Left ventricle myocardium (tissue), 1 donor: Measurements from ENCODE around the gene PCSK7.

DNA sequence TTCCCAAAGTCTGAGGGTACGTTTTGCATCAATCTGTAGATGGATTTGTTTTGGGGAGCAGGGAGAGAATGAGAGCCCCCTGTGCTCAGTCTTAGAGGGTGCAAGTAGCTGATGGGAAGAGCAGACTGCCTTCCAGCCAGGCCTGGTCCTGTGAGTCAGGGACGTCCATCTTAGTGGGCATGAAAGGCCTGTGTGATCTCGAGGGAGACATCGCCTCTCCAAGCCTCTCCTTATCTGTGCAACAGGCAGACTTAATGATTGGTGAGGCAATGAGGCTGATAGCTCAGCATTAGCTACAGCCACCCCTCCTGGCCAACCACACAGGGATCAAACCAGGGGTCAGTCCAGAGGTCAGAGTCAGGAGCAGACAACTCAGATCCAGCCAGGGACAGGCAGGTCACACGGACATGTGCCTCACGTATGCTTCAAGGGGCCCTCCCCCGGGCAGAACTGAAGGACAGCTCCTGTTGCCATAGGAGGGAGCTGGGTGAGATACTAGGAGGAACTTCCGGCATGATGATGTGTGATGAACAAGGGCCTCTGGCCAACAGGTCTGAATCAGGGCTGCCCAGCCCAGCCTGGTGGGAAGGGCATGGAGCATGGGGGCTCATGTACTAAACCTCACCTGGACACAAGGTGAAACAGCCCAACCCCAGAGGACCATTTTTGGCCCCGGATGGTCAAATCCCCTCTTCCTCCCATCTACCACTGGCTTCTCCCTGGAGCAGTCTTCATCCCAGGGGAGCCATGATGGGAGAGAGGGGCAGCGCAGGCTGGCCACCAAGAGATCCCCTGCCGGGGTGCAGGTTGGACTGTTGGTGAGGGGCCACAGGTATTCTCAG, 2.8 kb upstream of the APOC3 start:
- PRO-cap = no peak

DNA sequence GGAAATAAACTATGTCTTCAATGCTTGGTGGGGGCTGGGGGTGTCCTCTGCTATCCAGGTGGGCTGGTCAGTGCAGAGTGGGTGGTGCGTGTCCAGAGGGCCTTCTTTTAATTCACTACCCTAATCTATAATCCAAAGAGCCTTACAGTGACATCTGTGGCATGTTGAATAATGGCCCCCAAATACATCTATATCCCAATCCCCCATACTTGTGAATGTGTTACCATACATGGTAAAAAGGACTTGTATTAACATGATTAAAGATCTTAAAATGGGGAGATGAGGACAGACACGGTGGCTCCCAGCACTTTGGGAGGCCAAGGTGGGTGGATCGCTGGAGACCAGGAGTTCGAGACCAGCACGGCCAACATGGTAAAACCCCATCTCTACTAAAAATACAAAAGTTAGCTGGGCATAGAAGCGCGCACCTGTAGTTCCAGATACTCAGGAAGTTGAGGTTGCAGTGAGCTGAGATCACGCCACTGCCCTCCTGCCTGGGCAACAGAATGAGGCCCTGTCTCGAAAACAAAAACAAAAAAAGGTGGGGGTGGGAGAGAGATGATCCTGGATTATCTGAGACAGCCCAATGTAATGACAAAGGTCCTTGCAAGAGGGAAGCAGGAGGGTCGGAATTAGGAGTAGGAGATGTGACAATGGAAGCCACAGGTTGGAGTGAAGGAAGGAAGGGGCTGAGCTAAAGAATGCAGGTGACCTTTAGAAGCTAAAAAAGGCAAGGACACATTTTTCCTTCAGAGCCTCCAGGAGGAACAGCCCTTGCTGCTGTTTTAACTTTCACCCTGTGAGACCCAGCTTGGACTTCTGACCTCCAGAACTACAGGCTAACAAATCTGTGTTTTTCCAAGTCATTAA, 87.5 kb upstream of the APOA1 start:
- PRO-cap = no peak

GRCh38 chr11:116955522-116956048, 118.2 kb upstream of the APOA1 start:
- PRO-cap = no peak

- PRO-cap = unidirectional peak, minus-strand start at chr11:117180203
Observed at GRCh38 chr11:117179997-117180488, 1.5 kb downstream of the SIDT2 start.

GRCh38 chr11:117202229-117202675, 3.1 kb downstream of the TAGLN start:
- PRO-cap = no peak

DNA sequence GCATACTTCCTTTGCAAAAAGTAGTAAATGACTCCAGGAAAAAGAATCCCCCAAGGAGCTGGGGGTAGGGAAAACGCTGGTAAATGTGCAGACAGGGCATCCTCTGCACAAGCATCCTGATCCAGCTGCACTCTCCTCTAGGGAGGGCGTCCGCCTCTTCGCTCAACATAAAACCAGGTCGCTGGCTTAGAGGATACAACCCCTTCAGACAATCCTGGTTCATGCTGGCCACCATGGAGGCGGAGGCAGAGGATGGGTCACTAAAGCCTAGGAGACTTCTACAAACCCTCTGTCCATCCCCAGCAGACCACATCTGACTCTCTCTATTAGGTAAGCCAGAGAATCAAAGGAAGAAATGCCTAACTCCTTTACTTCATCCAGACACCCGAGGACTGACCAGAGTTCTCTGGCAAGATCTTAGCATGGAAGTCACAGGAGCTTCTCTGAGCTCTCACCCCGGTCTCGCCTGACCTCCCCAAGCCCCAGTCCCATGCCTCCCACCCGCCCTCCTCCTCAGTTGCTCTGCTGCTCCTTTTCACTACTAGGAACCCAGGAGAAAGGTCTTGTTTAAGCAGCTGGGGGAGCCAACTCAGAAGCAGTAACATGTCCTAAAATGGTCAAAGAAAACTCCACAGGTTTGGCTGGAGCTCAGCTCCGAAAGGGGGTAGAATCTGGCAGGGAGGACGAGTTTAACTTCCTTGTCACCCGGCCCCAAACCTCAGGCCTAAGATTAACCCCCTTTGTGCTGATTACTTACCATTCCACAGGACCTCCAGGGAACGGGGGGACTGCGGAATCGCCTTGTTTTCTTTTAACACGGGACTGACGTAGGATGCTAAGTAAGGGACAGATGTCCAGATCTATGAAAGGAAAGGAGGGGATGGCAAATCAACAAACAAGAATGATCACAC, 13.9 kb downstream of the PCSK7 start:
- PRO-cap = no peak

- PRO-cap = no peak
Observed at GRCh38 chr11:117220495-117220973, 11.3 kb downstream of the PCSK7 start.

- PRO-cap = bidirectional peak, plus-strand start at chr11:117232173, minus-strand start at chr11:117232065
Observed at GRCh38 chr11:117231958-117232398, at the start of gene PCSK7. Gene PCSK7, minus strand, starts transcription at chr11:117232073.

GRCh38 chr11:117316660-117316886, 517 bp upstream of the BACE1 start:
- PRO-cap = no peak

DNA sequence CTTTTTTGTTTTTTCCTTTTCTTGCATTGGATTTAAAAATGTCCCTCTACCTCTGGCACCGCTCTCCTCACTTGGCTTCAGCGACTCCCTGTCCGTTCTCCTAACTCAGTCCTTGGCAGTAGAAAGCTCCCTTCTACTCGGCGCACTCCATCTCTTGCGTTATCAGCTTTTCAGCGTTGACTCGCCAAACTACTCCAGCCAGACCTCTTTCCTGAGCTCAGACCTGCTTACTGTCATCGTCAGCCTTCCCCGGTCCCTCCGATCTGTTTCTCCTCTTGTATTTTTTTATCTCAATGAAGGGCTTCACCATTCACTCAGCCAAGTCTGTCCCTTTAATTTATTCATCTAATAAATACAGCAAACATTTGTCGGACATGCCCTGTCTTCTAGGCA, 751 bp downstream of the CEP164 start:
- PRO-cap = no peak

DNA sequence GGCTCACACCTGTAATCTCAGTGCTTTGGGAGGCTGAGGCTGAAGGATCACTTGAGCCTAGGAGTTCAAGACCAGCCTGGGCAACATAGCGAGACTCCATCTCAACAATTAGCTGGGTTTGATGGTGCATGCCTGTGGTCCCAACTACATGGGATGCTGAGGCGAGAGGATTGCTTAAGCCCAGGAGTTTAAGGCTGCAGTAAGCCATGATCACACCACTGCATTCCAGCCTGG, 62.6 kb downstream of the CEP164 start:
- PRO-cap = no peak

- PRO-cap = no peak
Observed at GRCh38 chr11:117884874-117885478, 8.5 kb upstream of the FXYD6 start.

DNA sequence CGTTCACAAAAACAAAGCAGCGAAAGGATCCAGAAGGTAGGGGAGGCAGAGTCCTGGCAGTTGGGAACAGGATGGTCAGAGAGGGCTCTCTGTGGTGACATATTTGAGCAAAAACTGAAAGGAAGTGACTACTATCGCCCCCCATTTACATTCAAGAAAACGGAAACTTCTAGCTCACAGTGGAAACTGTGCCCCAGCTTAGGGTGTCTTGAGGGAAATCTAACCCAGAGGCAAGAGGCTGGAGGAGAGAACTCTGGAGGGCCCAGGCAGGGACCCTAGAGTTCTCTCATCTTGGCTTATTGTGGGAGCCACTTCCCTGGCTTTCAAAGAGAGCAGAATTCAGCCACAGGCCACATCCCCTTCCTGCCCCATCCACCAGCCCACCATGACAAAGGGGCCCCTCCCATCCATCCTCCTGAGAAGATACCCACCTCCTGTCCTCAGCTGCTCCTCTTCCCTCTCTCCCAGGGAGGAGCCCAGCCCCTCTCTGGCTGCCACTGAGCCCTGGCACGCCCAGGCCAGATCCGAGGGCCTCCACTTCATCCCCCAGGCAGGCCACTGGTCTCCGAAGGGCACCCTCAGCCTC, 1.5 kb upstream of the TMPRSS13 start:
- PRO-cap = no peak

- PRO-cap = no peak
Observed at GRCh38 chr11:117970700-117971134, 15.5 kb upstream of the IL10RA start.

GRCh38 chr11:118051333-118052180, 25.3 kb upstream of the TMPRSS4 start:
- PRO-cap = no peak

DNA sequence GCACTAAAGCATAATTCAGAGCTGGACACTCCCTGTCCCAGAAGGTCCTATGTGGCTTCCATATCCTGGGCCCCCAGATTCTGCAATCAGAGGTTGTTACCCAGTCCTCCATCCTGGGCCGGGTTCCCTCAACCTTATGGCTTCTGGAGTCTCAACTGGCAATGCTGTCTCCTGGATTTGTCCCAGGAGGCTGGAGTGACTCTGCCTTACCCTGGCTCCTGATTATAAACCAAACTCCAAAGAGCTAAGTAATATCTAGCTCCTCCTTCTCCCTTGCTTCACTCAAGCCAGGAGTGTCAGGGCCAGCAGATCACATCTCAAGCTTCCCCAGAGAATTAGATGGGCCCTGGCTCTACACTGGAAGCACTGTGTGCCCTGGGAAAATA, 14.0 kb upstream of the SMIM35 start:
- PRO-cap = no peak

GRCh38 chr11:118110906-118111952, 24.5 kb upstream of the SMIM35 start:
- PRO-cap = no peak

GRCh38 chr11:118194911-118195687, 18.7 kb upstream of the SCN2B start:
- PRO-cap = bidirectional peak, plus-strand start at chr11:118195544, minus-strand start at chr11:118195318

DNA sequence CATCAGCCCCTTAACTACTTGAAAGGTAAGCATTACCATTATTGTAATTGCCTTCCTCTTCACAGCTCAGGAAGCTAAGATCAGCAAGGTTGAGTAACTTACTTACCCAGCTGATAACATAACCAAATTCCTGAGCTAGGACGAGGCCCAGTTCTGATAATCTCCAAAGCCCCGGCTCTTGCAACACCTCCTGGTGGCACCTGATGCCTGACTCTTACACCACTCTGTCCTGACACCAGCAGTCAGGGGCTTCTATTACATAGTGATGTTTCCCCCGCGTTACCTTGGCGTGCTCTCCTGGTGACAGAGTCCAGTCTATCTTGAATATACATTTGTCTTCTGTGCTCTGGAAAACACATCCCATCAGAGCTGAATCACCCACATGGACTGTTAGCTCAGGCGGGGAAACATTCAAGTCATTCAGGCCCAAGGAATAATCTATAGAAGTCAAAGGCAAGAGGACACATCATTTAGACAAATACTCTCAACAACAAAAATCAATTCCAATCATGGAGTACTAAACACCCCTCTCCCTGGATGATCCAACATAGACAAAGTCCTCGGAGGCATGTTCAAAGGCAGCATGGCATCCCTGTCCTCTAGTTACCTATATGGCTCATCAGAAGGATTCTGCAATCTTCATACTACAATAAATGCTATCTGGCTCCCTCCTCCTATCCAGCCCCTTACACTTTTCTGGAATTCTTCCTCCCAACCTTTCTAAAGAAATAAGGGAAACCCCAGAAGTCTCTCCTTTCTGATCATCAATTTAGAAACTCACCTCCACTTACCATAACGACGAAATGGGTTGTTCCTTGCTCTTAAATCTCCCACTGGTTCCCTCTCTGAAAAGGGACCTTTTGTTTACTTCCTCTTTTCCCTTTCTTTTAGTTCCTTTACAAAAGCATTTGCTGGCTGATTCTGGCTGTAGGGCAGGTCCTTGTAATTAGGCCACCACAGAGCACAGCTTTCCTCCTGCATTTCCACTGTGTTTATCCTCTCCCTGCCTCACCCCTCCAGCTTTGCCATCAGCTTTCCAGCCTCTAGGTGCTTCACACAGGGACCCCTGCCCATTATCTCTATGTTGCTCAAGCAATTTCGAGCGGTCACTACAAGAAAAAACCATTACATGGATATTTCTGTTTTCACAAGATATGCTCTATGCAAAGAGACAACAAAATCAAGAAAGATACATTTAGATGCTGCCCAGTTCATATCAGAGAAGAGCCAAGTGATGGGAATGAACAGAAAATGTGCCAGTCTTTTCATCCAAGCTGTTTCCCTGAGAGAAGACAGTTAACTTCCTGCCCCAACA, 12.2 kb downstream of the JAML start:
- PRO-cap = no peak

DNA sequence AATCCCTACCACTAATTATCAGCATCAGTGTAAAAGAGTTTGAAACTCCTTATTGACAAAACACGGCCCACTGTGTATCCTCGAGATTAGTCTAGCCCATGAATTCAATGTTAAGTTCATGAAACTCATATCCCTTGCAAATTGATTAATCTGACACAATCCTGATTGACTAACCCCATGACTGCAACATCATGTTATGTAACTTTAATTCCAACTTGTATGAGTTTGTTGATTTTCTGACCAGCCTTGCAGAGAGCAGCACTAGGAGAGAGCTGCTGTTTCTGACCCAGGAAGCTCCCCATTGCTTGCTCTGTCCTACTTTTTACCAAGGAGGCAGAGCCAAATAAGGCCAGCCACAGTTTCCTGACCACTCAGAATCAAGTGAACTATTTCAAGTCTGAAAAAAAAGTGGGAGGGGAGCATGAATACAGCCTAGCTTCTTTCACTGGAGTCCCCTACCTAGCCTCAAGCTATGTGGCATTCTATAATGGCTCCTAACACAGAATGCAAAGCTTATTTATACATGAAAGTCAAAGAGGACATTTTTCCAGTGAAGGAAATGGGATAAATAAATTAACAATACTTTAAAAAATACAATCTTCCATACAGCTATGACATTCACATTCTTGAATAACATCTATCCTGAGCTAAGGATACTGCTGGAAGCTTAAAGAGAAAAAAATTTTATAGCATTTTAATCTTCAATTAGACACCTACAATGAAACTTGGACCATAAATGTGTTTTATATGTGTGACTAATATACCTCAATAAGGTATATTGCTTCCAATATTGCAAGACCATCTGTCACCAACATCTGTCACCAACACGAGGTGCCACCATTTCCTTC, 13.1 kb downstream of the MPZL3 start:
- PRO-cap = no peak